AG09319 (cell line): ENCODE results near the genes CLDN16, TMEM207 and OPA1.

DNA sequence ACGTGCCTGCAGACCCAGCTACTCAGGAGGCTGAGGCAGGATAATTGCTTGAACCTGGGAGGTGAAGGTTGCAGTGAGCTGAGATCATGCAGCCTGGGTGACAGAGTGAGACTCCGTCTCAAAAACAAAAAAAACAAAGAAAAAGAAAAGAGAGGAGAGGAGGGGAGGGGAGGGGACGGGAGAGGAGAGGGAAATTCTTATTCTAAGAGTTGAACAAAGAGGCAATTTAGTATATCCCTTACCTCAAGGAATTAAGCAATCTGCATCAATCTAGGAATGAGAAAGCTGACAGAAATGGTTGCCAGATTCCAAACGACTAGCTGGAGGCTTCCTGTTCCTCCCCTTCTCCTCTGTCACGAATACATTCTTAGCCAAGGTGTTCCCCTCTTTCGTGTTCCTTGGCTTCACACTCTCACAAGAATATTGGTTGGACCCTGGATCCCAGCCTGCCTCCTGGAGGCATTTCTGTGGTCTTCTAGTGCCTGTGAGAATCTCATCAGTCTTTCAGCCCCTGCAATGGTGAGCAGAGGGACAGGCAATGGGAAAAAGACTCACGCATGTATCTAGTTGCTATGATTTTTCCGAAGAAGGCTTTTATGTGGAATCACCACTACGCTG is 1.4 kb upstream of the P3H2 start:
- RRBS = no CpG with 5 or more reads among the region's 9 CpGs

DNA sequence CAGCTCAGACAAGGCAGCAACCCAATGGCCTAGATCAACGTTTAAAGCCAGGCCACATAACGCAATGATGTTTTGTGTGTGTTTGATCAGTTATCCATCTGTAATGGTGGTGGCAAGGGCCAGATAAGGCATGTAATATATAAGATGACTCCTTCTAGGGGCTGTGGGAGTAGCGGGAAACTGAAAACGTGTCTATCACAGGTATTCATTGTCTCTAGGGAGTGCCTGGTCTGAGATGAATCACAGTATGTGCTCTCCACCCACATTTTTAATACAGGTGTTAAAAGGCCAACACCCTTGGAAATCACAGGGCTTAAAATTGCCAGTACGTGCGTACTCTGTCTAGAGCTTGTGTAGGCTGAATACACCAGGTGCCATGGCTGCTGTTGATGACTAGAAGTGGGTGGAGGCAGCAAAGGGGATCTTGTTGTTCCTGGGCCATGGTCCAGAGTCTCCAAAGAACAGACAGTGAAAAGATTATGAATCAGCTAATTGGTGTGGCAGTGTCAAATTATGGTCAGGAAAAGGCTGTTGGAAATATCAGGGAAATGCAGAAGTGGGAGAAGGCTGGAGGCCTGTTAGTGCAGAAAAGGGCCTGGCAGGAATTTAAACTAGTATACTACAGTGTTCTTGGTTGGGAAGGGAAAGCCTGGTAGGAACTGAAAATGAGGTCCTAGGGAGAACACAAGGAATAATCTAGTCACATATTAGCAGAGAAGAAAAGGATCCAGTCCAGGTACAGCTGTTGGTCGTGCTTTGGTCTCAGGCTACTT is 35.1 kb upstream of the P3H2 start:
- RRBS = no CpG with 5 or more reads among the region's 7 CpGs

DNA sequence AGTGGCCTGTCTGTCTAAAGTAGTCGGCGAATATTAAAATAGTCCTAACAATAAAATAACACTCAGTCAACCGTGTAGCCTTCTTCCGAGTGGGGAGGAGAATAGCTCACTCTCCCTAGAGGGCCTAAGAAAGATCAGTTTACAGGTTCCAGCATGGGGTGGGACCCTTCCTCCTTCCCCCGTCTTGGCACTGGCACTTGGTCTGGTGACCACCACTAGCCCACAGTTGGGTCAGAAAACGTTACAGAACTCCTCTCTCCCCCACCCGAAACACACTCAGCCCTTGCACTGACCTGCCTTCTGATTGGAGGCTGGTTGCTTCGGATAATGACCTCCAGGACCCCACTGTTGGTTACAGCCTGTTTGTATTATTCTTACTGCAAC is at the start of gene CLDN16:
TSS of gene CLDN16 (plus strand) at position 371 of the 384 bp plus-strand sequence.
- RRBS = no CpG with 5 or more reads among the region's 8 CpGs

- RRBS = no CpG with 5 or more reads among the region's 1 CpG
Observed at GRCh38 chr3:190449805-190450338, at the start of gene TMEM207. TSS of gene TMEM207 (minus strand) at chr3:190449901.

GRCh38 chr3:190567840-190568353 is 54.0 kb downstream of the IL1RAP start:
- RRBS = no CpG with 5 or more reads among the region's 5 CpGs

DNA sequence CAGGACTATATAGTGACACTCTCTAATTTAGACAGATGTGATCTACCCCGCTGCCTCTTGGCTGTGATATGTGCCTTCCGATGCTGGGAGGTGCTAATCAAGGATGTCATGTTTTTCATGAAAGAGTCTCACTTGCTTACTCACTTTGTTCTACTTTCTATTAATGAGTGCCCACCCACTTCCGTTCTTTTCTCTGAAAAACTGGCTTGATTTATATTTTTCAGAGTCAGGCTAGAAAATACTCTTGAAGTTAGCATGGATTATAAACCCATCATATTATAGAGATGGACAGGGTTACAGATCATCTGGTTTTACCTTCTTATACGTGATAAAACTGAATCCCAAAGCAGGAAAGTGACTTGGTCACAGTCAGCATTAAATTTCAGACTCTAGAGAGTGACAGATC is 72.9 kb downstream of the IL1RAP start:
- RRBS = no CpG with 5 or more reads among the region's 4 CpGs

- RRBS = no CpG with 5 or more reads among the region's 5 CpGs
Observed at GRCh38 chr3:190614718-190615568, 101.1 kb downstream of the IL1RAP start.

- RRBS = no CpG with 5 or more reads among the region's 3 CpGs
Observed at GRCh38 chr3:190617277-190617839, 103.5 kb downstream of the IL1RAP start.

GRCh38 chr3:190641470-190642037 is 127.7 kb downstream of the IL1RAP start:
- RRBS = no CpG with 5 or more reads among the region's 5 CpGs

DNA sequence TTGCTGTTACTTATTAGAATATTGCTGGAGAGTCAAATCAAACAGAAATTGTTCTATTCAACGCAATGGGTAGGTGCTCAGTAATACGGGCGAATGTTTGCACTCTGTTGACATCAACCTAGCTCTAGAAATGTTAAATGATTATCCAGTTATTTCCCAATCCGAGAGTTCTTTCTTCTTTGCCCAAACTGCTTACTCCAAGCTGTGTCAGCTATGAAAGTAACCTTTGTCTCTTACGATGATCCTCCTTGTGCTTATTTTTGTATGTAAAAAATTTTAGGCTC is 50.4 kb downstream of the GMNC start:
- RRBS = no CpG with 5 or more reads among the region's 5 CpGs

- RRBS = no CpG with 5 or more reads among the region's 4 CpGs
Observed at GRCh38 chr3:191252479-191252707, 53.4 kb downstream of the OSTN start.

- RRBS = no CpG with 5 or more reads among the region's 4 CpGs
Observed at GRCh38 chr3:191328973-191329158, 328 bp upstream of the CCDC50 start.

DNA sequence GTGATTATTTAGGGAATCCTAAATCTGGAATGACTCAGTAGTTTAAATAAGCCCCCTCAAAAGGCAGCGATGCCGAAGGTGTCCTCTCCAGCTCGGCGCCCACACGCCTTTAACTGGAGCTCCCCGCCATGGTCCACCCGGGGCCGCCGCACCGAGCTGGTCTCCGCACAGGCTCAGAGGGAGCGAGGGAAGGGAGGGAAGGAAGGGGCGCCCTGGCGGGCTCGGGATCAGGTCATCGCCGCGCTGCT is 318.2 kb downstream of the FGF12 start:
- RRBS = no CpG with 5 or more reads among the region's 18 CpGs

DNA sequence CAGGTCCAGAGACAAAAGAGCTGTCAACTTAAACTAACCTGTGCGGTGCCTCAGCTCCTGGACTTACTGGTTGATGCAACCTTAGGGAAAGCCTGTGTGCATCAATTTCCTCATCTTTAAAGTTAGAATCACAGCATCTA is 2.1 kb downstream of the ATP13A4 start:
- RRBS = no CpG with 5 or more reads among the region's 1 CpG

- RRBS = no CpG with 5 or more reads among the region's 1 CpG
Observed at GRCh38 chr3:193552847-193553243, 1.9 kb downstream of the ATP13A4 start.

GRCh38 chr3:193592587-193593801 is at the start of gene OPA1:
TSS of gene OPA1 (plus strand) at chr3:193593208.
- RRBS = 1% methylated on average over 10 of the region's 60 CpGs

GRCh38 chr3:193772218-193772880 is 179.3 kb downstream of the OPA1 start:
- RRBS = no CpG with 5 or more reads among the region's 16 CpGs

DNA sequence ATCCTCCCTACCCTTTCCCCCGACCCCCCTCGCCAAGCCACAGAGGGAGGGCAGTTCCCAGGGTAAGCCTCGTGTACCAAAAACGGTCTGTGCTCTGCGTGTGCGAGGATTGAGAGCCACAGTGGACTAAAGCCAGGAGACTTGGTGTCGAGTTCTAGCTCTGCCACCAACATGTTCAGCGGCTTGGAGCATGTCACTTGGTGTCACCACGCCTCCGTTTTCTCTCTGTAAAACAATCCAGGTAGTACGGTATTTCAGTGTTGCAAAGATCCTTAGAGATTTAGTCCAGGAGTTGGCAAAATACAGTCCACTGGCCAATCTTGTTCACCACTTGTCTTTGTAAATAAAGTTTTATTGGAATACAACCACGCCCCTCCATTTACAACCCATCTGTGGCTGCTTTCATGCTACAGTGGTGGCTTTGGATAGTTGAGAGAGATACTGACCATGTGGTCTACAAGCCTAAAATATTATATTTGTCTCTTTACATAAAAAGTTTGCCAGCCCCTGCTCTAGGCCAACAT is 250.1 kb downstream of the OPA1 start:
- RRBS = no CpG with 5 or more reads among the region's 12 CpGs

GRCh38 chr3:193897906-193898134 is 238.1 kb upstream of the HES1 start:
- RRBS = no CpG with 5 or more reads among the region's 10 CpGs

GRCh38 chr3:194034287-194035273 is 101.4 kb upstream of the HES1 start:
- RRBS = 68% methylated on average over 4 of the region's 22 CpGs